Metanephros (tissue), 2 donors: ENCODE results near the gene TRPC6.

DNA sequence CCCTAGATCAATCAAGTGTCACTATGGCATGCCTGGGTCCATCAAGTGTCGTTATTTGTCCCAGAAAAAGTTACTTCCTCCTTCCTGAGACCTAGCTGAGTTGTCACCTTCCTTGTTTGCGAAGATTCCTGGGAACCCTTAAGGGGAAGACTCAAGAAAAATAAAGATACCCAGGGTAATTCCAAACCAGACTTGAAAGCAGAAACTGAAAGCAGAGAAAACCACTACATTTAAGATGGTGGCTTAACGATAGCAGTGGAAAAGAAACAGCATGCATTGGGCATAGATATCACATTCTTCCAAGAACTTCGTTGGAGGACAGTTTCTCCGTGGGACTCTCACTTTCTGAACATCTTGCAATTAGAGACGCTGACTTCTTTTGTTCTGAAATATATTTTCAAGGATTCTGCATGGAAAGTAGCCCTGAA lies 89.1 kb downstream of the FAM76B start:
- RAMPAGE, long total RNA: no peak

DNA sequence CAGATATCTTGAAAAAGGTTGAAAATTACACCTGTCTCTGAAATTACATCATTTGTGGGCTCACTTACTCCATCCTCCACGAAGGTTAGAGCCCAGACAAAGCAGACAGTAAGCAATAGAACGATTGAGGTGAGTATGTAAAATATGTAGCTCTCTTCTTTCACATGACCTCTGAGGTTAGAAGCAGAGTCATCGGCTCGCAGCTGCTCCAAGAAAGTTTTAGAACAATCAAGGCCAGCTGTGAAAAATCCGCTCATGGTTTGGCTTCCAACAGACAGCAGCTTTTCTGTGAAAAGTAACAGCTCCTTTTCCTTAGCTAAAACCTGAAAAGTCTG lies 78.4 kb downstream of the FAM76B start:
- RAMPAGE, long total RNA: no peak

- RAMPAGE, long total RNA: no peak
These were observed 4.6 kb downstream of the CEP57 start for GRCh38 chr11:95794817-95795405.

DNA sequence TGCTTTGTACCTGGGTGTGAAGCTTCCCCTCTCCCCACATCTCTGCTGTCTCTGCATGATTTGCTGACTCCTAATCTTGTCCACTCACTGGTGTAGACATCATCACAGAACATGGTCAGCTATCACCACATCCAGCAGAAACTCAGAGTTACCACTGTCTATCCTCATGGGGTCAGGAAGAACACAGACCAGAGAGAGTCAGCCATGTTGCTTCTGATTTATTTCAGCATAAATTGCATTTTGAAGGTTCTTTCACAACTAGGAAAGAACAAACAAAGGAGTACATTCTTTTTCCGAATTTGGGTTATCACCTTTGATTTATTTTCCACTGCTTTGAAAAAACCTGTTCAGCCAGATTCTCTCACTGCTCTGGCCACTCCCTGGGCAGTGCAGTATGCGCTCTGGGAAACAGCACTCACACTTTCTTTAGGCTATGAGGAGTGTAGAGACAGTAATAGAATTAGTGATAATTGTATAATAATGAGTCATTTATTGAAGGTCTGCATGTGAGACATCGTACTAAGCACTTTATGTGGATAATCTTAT lies 172.0 kb upstream of the MTMR2 start:
- RAMPAGE, long total RNA: no peak

GRCh38 chr11:96213429-96214352 lies 129.3 kb downstream of the MAML2 start:
- RAMPAGE, long total RNA: no peak

DNA sequence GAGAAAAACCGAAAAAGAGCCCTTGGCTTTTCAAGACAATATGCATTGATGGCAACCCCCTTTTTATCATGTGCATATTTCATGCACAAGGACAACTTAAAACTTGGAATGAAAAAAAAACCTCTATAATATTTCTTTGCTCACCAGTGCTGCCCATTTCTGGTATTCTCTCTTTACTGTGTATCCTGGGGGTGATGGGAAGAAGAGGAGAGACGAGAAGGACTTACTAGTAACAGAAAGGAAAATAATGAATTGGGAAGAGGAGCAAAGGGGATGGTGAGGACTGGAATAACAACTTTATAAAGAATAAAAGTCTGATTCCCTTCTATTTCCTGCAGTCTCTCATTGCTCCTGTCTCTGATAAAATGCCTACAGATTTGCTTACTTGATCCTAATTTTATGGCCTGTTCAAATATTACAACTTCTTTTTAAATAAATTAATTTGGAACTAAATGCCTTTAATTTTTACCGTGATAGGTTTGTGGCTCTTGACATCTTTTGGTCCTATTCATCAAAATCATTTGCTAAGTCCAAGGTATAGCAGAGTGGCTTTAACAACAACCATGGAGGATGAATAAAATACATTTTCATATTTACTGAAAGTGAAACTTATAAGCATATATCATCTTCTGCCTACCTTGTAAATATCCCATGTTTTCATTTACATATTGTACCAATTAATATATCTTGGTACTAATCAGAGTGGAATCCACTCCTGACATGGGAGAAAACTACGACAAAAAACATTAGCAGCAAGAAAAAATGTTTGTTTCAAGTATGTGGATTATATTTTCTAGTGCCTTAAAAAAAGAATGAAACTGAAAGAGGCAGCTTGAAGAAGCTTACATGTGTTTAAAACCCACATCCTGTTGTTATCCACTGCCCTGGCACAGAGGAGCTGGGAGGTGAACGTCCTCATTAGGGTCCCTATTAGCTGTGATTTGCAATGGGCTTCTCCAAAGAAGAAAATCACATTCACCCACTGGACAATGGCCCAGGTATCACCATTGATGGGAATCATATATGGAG lies 85.1 kb downstream of the MAML2 start:
- RAMPAGE, long total RNA: no peak

DNA sequence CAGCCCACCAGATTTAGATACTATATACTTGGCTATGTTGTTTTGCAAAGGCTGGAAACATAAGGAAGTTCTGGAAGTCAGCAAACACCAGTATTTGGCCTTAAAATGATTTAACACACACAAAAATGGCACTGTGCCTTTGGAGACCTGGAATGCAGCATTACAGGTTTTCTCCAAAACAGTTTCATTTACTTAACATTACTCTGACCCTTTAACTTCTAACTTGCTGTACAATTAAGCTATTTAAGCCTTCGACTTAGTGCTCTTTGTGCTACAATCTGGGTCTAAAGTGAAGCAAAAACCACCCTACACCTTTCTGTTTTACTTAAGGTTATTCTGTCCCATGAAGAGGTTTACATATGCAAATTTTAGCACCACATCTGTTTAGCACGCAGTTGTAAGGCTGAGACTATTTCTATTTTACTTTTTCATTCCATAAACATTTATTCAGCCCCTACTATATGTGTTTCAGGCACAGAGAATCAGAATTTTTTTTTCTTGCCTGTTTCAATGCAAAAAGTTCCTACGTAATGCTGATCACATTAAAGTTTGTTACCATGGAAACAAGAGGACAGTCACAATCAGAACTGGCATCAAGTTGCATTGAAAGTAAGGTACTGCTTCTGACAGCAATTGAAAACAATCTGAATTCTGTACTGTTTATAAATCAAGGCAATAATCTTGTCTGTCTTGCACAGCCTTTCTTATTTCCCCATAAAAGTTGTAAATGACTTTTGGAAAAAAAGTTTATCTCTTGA lies 70.3 kb downstream of the MAML2 start:
- RAMPAGE, long total RNA: no peak

DNA sequence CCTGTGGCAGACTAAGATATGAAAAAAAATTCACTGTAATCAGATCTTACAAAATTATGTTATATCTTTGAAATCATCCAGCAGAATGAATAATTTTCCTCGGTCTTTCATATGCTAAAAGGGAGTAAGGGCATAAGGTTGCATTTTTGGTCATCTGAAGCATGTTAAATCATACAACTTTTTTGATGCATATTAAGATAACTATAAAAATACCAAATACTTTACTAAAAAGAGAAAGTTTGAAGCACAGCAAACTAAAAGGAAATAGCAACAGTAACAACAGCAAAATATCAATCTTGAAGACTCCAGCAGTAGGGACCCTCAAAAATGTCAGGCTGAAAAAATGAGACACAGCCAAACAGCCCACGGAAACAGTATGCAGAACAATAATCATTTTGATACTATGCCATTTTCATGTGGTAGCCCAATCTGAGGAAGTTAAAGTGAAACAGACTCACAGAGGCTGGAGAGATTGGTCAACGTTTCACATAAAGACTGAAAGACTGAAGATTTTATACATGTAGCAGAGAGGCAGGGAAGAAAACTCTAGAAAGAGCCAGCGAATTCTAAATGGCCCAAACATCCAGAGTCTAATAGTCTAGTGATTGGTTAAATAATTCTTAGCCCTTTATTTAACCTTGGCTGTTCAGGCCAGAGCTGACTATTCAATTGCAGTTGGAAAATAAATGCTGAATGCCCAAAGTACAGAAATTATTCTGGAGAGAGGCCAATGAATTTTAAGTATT lies 49.5 kb downstream of the MAML2 start:
- RAMPAGE, long total RNA: no peak

DNA sequence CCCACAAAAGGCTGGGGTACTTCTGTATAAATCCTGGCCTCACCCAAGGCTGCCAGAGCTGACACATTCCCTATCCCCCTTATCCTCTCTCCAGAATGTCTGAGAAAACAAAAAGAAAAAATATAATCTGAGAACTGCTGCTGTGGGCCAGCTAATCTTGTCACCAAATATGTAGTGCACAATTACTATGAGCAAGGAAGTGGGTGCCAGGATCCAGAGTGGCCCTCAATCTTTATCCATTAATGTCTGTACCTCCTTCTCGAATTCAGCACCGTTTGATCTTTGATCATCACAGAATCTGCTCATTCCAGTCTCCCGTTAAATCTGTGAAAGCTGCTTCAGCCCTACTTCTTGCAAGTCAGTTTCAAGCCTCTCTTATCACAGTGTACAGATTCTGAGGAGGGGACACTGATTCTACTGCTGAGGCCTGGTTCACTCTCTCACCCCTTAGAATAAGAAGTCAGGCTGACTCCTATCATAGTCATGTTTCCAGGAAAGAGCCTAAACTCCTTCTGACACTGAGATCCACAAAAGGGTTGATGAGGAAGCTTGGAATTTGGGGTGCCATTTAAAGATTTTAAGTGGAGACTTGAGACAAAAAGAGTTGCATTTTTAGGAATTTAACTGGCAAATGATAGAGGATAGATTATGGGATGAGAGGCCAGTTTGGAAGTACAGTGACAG lies 39.1 kb downstream of the MAML2 start:
- RAMPAGE, long total RNA: no peak

- RAMPAGE, long total RNA: no peak
These were observed 28.5 kb downstream of the MAML2 start for GRCh38 chr11:96314248-96315166.

DNA sequence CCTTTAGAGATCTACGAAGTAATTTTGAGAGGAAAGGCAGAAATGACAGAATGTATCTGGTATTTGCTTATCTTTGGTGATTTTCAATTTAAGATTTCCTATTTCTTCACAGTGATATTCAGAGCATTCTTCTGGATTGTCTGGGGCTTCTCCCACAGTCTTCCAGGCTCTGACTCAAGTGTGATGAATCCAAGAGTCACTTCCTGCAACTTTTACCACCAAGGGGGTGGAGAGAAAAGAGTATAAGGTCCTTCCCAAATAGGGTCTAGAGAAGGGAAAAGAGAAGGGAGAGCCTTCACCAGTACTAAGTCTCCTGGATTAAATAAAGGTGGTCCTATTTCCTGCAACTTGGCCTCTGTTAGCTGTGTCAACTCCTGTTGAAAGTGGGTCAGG lies 1054.6 kb upstream of the CNTN5 start:
- RAMPAGE, long total RNA: no peak

- RAMPAGE, long total RNA: no peak
These were observed 32.2 kb downstream of the ARHGAP42 start for GRCh38 chr11:100719259-100719713.

DNA sequence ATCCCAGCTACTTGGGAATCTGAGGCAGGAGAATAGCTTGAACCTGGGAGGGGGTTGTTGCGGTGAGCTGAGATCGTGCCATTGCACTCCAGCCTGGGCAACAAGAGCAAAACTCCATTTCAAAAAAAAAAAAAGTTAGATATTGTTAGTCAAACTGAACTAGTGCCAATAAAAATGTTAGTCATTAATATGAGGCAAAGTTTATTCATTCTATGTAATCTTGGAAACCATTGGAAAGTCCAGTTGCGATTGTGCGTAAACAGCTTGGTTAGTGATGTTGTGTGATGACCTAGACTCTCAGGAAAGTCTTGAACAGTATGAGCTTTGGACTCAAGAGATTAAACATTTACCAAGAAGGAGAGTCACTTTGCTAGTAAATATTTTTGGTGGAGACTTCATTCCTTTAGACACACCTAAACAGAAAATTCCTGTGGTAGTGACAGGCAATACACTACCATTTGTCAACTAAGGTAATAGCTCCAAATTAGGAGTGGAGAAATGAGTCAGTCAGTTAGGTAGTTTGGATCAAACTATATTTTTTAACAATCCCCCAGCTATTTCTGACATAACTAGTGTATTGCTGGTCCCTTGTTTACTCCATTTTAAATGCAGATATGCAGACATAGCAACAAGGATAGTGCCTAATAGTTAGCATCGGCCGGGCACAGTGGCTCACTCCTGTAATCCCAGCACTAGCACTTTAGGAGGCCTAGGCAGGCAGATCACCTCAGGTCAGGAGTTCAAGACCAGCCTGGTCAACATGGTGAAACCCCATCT lies 89.1 kb downstream of the ARHGAP42 start:
- RAMPAGE, long total RNA: no peak

DNA sequence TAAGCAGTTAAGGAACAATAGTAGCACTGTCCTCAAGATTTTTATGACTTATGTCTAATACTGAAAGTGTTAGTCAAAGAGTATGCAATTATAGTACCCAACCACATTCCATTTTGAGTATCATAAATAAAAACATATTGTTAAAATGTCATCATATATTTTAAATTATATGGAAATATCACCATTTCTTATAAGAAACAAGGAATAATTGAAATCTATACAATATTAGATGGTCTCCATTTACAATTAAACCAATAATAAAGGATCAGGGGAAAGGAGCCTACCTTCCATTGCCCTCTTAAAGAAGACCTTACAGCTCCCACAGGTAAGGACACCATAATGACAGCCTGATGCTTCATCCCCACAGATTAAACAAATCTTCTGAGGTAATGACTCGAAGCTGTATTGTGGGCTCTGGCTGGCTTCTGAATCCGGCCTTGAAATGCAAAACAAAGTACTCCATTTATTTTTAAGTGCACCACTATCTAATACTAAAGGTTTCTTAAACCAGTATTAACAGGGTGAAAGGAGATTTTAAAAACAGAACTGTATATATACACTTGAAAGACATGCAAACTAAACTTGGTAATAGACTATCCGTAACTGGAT lies 3.8 kb downstream of the PGR start:
- RAMPAGE, long total RNA: no peak

GRCh38 chr11:101487720-101488058 lies 96.1 kb downstream of the TRPC6 start:
- RAMPAGE, long total RNA: no peak

GRCh38 chr11:101583697-101584376 lies at the start of gene TRPC6:
TSS of gene TRPC6 (minus strand) at chr11:101584007.
- RAMPAGE, long total RNA: no peak

DNA sequence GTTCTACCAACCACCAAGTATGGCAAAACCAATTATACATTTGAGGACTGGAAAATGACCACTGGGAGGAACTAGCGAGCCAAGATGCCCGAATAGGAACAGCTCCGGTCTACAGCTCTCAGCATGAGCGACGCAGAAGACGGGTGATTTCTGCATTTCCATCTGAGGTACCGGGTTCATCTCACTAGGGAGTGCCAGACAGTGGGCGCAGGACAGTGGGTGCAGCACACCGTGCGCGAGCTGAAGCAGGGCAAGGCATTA lies 62.5 kb upstream of the CEP126 start:
- RAMPAGE, long total RNA: no peak

GRCh38 chr11:102306671-102307224 lies 10.5 kb upstream of the BIRC3 start:
- RAMPAGE, long total RNA: no peak

GRCh38 chr11:102349884-102350489 lies 3.0 kb downstream of the BIRC2 start:
- RAMPAGE, long total RNA: no peak

GRCh38 chr11:102431405-102431796 lies 21.2 kb downstream of the TMEM123 start:
- RAMPAGE, long total RNA: no peak